Mammary microvascular endothelial cell (primary cell): ENCODE measurements around the genes FNDC9 and RNF145.

- RAMPAGE, long total RNA: no peak
Measured at GRCh38 chr5:155727769-155729071, 598.7 kb upstream of the SGCD start.

- RAMPAGE, long total RNA: no peak
Measured at GRCh38 chr5:156972164-156972726, 9.2 kb upstream of the TIMD4 start.

DNA sequence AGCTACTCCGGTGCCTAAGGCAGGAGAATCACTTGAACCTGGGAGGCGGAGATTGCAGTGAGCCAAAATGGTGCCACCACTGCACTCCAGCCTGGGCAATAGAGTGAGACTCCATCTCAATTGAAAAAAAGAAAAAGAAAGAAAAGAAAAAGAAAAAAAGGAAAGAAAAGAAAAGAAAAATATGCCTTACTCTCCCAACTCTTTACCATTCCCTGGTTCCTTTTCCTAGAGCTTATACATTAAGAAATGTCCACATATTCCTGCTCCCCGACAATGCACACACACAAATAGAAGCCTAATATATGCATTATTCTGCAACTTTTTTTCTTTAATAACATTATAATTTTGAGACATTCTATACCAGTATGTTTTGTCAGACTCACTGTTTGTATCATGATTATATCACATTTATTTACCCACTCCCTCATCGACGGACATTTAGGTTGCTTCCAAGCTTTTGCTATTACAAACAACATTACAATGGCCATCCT is 430 bp downstream of the HAVCR2 start:
- RAMPAGE, long total RNA: no peak

GRCh38 chr5:157222385-157223208 is 42.0 kb downstream of the ITK start:
- RAMPAGE, long total RNA: no peak

- RAMPAGE, long total RNA: no peak
Measured at GRCh38 chr5:157294480-157295048, 28.6 kb downstream of the CYFIP2 start.

DNA sequence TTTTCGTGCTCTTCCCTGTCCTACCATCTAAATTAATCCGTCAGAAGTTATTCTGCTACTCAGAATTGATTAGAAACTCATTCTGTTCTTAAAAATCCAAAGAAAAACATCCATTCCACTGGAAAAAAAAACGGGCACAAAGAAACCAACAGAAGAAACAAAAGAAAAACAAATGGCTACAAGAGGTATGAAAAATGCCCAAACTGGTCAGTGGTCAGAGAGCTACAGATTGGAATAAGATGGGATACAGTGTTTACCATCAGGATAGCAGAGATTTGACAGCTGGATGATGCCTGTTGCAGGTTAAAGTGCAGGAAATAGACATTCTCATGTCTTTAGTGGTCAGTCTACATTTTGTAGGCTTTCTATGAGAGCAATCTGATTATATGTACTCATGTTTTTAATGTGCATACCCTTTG is 30.3 kb downstream of the FNDC9 start:
- RAMPAGE, long total RNA: no peak

- RAMPAGE, long total RNA: no peak
Measured at GRCh38 chr5:157327721-157328312, 17.7 kb downstream of the FNDC9 start.

DNA sequence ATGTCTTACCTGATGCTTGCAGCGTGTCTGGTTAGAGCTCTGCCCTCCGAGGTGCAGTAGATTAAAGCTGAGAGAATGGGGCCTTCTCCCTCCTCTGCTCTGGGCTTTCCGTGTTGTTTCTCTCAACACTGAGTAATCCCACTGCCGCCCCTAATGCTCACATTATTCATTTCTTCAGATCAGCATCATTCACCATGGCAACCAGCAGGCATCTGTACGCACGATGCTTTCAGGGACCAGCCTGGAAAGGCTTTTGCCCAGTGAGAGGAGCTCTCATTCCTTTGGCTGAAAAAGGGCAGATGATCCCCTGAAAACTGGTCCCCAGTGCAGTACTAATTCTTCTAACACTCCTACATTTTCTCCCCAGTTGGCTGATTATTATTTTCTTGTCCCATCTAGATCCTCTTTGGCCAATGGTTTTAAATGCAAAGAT is at the start of gene FNDC9:
Gene FNDC9 (minus strand): TSS at position 146 of the 433 bp plus-strand sequence.
- RAMPAGE, long total RNA: no peak

- RAMPAGE, long total RNA: no peak
Measured at GRCh38 chr5:157513428-157514036, 53.5 kb downstream of the NIPAL4 start.

DNA sequence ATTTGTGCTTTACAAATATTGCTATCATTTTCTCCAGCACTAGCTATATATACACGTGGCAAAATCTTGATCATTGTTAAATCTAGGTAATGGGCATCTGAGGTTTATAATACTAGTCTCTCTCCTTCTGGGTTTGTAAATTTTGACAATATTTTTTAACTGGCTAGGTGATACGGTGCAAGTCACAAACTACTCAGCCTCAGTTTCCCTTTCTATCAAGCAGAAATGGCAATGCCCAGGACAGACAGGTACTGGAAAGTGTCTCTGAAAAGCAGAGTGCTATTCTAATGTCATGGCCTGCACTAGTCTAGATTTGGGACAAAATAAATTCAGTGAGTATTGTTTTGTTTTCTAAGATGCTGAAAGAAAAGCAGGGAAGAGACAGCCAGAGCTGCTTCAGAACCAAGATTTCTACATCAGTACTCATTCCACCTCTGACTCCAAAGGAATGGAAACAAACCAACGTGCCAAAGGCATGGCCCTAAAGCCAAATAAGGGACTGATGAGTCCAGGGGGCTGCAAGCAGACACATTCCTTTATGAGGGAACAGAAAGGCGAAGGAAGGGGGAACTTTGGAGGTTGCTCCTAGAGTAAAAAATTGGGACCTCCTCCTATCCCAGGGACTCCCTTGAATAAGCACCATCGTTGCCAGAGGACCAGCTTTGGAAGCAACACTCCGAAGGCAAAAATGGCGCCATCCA is 31.9 kb downstream of the ADAM19 start:
- RAMPAGE, long total RNA: no peak

GRCh38 chr5:157994742-157995089 is 135.8 kb upstream of the CLINT1 start:
- RAMPAGE, long total RNA: no peak

- RAMPAGE, long total RNA: no peak
Measured at GRCh38 chr5:158812074-158812984, 287.4 kb downstream of the EBF1 start.

- RAMPAGE, long total RNA: no peak
Measured at GRCh38 chr5:158818993-158819456, 280.7 kb downstream of the EBF1 start.

GRCh38 chr5:158945683-158946313 is 153.9 kb downstream of the EBF1 start:
- RAMPAGE, long total RNA: no peak

DNA sequence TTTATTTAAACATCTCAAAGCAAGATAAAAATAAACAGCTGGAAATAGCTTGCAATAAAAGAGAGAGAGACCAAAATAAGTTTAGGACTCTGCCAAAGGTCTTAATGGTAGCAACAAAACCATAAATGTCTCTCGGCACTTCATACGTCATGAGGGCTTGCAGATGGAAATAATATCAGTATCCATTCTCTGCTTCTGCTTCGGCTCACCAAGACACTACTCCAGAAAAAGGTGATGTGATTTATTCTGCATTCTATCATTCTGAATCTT is 56.2 kb downstream of the EBF1 start:
- RAMPAGE, long total RNA: no peak

DNA sequence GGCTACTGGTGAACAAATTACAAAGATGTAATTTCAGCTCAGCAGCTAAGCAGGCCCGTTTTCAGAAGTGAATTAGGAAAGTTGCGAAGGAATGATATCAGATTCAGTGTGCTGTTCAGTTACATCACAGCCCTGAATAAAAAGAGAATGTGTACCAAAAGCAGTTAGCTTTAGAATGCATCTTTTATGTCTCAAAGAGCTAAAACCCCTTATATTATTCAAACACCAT is 9.4 kb downstream of the EBF1 start:
- RAMPAGE, long total RNA: no peak

DNA sequence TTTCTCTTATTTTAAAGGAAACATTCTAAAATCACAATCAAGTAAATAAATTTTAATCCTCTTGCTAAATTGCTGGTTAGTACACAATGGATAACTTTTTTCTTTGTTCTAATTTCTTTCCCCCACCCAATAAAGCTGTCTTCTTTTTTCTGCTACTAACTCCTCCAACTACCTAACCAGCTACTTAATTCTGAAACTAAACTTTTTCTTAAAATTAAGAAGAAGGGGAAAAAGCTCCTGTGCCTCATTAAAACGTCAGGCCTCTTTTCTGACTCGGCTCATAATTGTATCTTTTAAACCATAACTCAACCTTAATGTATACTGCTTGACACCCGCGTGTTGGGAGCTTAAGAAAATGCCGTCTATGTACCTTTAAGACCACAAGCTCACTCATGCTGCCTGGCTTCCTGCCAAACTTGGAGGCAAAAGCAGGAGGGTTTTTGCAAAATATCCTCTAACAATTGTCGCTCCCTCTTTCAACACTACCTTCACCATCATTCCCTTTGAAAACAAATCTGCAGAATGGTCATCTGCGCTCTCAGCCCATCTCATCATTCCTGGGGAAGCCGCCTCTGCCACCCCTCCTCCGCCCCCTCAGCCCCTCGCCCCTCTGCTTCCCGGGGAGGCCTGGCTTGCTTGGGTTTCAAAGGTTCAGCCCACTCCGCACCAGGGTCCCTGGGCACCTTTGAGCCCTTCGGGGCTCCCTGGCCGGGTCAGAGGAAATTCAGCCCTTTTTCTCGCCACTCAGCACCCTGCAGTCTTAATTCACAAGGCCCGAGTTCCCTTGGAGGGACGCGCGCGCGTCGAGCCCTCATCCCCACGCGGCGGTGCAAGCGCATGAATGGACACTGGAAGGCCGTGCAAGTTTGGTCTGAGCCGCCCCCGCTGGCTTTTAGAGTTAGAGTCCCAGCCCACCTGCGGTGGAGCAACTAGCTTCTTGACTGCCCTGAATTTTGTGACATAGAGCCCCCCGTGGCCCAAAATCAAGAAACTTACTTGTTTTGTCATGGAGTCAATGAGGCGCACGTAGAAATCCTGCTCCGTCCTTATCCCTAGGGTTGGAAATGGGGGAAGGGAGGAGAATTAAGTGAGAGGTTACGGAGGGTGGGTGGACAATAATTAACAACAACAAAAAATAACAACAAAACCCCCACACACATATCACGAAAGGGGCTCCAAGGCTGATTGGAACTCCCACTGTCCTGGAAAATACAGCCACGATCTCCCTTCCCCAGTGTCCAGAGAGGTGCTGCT is 4.7 kb downstream of the EBF1 start:
- RAMPAGE, long total RNA: no peak

DNA sequence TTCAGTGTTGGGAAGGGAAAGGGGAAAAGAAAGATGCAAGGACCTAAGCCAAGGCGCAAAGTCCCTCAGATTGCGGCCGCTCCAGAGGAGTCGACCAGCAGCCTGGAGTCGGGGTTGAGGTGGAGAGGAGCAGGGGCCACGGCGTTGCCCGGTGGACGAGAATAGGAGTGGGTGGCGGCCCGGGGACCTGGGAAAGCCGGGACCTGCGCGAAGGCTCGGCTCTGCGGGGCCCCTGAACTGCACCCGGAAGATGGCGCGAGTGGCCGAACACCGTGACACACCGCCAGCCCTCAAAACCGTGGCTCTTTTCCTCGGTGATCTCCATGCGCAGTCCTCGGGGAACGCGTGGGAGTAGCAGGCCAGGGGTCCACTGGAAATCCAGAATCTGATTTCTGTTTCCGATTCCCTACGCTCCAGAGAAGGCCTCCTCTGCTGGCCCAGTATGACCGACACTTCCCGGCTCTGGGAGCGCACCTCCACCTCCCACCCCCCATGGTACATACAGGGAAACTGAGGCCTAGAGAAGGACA is 4.6 kb upstream of the EBF1 start:
- RAMPAGE, long total RNA: no peak

GRCh38 chr5:159157827-159158217 is 51.5 kb downstream of the RNF145 start:
- RAMPAGE, long total RNA: no peak

DNA sequence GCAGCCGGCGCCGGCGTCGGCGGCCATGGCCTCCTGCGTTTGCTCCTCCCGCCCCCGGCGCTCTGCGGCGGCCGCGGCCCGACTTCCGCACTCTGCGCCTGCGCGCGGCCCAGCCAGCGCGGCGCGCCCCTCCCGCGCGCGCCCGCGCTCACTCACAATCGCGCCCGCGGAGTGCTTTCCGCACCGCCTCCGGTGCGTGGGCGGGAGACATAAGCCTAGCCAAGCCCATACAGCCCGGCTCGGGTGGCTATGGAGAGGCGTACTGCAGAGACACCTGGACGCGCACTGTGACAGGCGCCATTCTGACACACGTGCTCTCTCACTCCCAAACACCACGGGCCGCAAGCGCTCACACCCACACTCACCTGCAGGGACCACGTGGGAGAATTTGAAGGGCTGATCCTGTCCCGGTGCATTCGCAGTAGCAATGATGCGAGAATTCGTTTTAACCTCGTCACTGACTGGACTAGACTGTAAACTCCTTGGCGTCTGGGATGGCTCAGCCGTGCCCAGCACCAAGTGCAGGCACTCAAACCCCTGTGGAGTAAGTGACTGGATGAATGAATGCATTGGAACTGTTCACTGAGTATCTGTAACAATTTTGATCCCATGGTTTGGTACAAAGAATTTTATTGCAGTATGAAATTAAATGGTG is at the start of gene RNF145:
Gene RNF145 (minus strand): TSS at position 66 of the 655 bp plus-strand sequence.
- RAMPAGE, long total RNA: no peak